Endodermal cell (in vitro differentiated cells): ENCODE measurements around a stretch of chr11.

- PRO-cap = no peak
Measured at GRCh38 chr11:101907894-101908128, 7.0 kb upstream of the CEP126 start.

DNA sequence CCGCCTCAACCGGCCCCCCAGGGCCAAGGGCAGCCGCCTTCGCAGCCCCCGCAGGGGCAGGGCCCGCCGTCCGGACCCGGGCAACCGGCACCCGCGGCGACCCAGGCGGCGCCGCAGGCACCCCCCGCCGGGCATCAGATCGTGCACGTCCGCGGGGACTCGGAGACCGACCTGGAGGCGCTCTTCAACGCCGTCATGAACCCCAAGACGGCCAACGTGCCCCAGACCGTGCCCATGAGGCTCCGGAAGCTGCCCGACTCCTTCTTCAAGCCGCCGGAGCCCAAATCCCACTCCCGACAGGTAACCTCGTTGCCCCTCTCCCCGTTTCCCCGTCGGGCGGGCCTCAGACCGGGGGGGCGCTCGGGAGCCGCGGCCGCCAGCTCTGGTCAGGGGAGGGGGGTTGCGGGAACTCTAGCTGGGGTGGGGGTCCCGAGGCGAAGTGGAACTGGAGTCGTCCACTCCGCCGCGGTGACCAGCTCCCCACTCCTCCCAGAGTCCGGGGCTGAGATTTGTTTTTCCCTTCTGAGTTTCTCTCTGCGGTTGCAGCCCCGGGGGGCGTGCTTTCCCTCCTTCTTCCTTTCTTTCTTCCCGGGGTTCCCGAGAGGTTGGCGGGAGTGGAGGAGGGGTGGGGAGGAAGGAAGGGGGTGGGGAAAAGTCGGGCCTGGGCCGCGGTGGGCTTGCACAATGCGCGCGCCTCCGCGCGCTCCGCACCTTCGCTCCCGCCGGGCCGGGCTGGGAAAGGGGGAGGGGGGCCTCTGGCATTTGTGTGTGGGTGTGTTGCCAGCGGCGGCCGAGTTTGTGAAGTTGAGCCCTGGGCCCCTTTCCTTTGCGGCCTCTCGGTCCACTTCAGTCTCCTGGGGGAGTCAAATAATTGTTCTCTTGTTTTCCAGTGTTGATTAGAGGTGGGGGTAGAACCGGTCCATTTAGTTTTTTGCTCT lies 892 bp downstream of the YAP1 start:
- PRO-cap = bidirectional peak, plus-strand start at position 762 of the sequence, minus-strand start at position 489 of the sequence

- PRO-cap = no peak
Measured at GRCh38 chr11:102148864-102149691, 38.8 kb downstream of the YAP1 start.

GRCh38 chr11:102195172-102195830 lies 85.1 kb downstream of the YAP1 start:
- PRO-cap = no peak

DNA sequence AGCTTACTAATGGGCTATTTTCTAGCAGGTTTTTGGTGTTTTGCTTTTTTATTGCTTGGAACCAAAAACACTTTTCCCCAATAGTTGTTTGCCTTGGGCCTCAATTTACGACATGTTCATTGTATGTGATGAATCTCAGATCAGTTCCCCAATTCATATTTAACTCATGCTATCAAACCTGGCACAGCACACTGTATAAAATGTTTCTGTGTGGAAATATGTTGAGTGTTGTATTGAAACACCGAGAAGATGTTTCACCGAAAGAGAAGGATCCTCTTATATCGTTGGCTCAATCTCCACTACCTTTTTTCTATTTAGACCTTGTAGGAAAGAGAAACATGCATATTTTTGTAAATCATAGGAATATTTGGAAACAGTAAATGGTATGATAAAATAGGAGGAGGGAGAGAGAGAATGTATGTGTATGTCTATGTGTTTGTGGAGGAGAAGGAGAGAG lies 88.4 kb downstream of the YAP1 start:
- PRO-cap = no peak

GRCh38 chr11:102221565-102222242 lies 95.6 kb upstream of the BIRC3 start:
- PRO-cap = no peak

- PRO-cap = no peak
Measured at GRCh38 chr11:102269694-102270650, 47.3 kb upstream of the BIRC3 start.

- PRO-cap = no peak
Measured at GRCh38 chr11:102287953-102288321, 29.3 kb upstream of the BIRC3 start.

GRCh38 chr11:102305894-102306670 lies 11.2 kb upstream of the BIRC3 start:
- PRO-cap = no peak

GRCh38 chr11:102318297-102319062 lies 1.2 kb downstream of the BIRC3 start:
- PRO-cap = no peak

GRCh38 chr11:102320556-102321068 lies 3.3 kb downstream of the BIRC3 start:
- PRO-cap = no peak

DNA sequence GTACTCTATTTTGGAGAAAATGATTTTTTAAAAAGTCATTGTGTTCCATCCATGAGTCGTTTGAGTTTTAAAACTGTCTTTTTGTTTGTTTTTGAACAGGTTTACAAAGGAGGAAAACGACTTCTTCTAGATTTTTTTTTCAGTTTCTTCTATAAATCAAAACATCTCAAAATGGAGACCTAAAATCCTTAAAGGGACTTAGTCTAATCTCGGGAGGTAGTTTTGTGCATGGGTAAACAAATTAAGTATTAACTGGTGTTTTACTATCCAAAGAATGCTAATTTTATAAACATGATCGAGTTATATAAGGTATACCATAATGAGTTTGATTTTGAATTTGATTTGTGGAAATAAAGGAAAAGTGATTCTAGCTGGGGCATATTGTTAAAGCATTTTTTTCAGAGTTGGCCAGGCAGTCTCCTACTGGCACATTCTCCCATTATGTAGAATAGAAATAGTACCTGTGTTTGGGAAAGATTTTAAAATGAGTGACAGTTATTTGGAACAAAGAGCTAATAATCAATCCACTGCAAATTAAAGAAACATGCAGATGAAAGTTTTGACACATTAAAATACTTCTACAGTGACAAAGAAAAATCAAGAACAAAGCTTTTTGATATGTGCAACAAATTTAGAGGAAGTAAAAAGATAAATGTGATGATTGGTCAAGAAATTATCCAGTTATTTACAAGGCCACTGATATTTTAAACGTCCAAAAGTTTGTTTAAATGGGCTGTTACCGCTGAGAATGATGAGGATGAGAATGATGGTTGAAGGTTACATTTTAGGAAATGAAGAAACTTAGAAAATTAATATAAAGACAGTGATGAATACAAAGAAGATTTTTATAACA lies 4.7 kb downstream of the BIRC3 start:
- PRO-cap = no peak

- PRO-cap = no peak
Measured at GRCh38 chr11:102381064-102381447, 34.0 kb downstream of the BIRC2 start.

DNA sequence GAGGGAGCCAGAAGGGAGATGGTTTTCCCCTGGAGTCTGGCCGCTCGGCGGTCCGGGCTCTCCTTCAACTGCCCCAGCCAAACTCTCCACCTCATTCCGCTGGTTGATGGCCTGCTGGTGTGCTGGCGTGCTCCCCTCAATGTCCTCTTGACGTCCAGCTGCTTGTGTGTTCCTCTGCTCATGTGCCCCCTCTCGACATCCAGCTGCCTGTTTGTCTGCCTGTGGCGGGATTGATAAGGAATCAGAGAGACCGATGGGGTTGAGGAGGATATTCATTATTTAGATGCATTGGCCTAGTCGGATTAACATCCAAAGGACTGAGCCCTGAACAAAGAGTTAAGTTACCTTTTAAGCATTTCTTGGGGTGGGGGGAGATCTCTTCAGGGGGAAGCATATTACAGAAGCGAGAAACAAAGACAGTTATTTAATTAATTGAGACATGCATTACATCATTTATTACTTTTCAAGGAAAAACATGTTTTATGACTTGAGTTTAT lies 37.8 kb downstream of the BIRC2 start:
- PRO-cap = unidirectional peak, plus-strand start at position 94 of the sequence; bidirectional peak, plus-strand start at position 275 of the sequence, minus-strand start at position 184 of the sequence

DNA sequence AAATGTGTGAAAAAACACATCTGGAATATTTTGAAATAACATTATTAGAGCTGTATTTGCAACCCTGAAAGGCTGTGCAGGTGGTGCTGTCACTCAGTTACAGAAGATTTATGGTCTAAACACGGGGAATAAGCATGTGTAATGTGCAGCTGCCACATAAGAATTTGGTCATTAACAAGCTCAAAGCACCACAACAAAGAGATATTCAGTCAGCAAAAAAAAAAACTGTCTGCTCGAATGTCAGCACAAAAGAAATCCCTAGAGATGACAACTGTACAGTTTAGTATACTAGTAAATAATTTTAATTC lies 31.3 kb downstream of the TMEM123 start:
- PRO-cap = no peak

- PRO-cap = no peak
Measured at GRCh38 chr11:102429347-102430664, 22.8 kb downstream of the TMEM123 start.

DNA sequence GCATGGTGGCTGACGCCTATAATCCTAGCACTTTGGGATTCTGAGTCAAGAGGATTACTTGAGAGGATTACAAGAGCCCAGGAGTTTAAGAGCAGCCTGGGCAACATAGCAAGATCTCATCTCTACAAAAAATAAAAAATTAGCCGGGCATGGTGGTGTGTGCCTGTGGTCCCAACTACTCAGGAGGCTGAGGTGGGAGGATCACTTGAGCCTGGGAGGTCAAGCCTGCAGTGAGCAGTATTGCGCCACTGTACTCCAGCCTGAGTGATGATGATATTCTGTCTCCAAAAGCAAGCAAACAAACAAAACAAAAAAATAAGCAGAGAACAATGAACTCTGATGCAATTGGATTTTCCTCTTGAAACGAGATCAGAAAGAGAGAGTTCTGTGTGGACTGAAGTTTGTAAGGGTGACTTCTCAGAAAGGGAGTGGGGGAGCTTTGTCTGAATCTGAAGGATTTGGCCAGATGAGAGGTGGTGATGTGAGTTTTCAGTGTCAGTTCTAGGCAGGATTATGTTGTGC lies 5.9 kb upstream of the TMEM123 start:
- PRO-cap = no peak

- PRO-cap = no peak
Measured at GRCh38 chr11:102476757-102477206, 24.2 kb upstream of the TMEM123 start.

DNA sequence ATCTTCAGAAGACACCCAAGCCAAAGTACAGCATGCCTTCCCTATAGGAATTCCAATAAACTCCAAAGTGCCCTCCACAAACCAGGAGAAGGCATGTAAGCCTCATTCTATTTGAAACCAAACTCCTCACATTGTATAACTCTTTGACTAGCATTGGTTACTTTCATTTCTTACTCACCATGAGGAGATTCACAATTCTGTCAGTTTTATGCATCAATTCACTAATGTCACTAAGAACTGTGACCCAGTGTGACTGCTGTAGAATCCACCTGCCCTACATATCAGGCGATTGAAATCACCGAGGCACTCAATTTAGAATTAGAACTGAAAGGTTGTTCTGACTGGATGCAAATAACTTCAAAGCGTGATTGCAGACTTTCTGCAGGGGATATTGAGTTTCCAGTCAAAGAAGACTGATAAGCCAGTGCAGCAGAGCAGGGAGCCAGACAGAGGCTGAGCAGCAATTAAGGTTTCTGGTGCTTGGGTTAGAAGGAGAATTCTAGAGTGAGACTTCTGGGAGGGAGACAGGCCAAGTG lies 107.0 kb upstream of the DDI1 start:
- PRO-cap = no peak

GRCh38 chr11:105025359-105025855 lies 2.4 kb upstream of the CASP5 start:
- PRO-cap = no peak